Hematopoietic multipotent progenitor cell (in vitro differentiated cells): ENCODE data around the genes ANKRD13B, RAB11FIP4 and LRRC37B.

GRCh38 chr17:29565698-29566464, 956 bp downstream of the ABHD15 start:
- CAGE, long polyA plus RNA, result start-site peak on the plus strand at chr17:29566091-29566165, 29 reads; start-site peak on the minus strand at chr17:29566270-29566280, 19 reads; start-site peak on the plus strand at chr17:29566297-29566336, 137 reads

- CAGE, long polyA plus RNA, result no peak
These were observed 7.8 kb downstream of the GIT1 start for GRCh38 chr17:29581592-29582089.

GRCh38 chr17:29592626-29593799, at the start of gene ANKRD13B:
ANKRD13B (plus strand) TSS chr17:29593132.
- CAGE, long polyA plus RNA, result no peak

DNA sequence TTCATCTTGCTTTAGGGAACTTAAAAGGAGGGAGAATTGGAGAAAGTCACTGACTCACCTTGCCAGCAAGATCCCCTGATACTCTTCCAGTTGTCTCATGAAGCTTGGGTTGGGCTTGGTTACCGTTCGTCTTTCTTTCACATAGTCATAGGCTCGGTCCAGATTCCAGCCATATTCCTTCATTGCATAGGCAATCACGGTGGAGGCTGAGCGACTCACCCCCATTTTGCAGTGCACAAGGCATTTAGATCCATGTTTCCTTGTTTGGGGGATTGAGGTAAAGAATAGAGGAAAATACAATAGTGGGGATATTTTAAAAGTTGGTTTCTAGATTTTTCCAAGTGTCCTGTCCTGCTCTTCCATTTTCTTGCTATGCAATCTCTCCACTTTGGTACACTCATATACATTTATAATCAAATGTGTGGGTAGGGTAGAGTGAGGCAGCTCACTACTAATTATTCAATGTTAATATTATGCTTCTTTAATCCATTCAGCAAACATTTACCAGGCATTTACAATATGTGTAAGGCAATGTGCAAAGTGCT, 25.4 kb upstream of the CORO6 start:
- CAGE, long polyA plus RNA, result no peak

DNA sequence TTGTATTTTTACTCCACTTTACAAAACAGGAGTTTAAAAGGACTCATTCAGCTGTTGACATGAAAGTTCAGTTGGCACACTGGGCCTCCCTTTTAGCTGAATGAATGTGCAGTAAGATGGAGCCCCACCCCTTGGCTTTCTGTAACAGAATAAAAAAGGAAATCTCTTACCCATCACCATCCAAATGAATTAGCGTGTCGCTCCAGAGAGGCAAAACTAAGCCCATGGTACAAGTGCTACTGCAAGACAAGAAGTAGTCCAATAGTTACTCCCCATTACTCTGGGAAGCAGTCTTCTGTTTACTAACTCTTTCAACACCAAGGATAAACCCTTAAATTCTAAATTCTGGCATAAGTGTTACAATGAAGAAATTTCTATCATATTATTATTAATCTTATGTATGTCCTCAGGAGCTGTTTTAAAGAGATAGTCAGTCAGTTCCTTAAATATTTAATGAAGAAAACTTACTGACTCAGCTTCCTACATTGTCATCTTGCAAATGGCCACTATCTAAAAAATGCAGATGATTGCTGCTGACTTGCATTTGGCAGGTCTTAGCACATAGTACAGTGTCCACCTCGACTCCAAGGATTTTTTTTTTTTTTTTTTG, 54.9 kb upstream of the CORO6 start:
- CAGE, long polyA plus RNA, result no peak

- CAGE, long polyA plus RNA, result no peak
These were observed 73.7 kb downstream of the GOSR1 start for GRCh38 chr17:30550867-30551332.

- CAGE, long polyA plus RNA, result no peak
These were observed 123.9 kb downstream of the GOSR1 start for GRCh38 chr17:30600988-30601672.

GRCh38 chr17:30708609-30709172, 115.8 kb downstream of the CRLF3 start:
- CAGE, long polyA plus RNA, result no peak

DNA sequence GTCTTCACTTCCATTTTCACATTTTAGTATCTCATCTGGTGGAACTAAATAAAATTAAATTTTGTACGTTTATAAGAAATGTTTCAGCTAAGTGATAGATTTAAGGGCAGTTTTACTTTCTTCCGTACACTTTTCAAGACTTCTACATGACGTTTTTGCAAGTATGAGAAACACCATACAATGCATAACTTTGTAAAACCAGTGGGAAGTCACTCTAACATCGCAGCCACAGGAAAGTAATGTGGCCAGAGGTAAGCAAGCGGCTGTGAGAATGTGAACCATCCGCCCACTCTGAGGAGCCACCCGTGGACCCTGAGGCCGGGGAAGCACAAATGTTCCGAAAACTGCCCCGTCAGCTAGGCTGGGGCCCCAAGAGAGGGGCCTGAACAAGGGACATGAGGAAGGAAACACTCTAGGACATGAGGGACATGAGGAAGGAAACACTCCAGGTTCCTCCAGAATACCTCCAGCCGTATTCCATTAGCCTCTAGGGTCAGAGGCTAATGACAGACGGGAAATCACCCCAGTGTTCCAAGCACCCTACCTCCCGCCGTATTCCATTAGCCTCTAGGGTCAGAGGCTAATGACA, 400 bp downstream of the TEFM start:
- CAGE, long polyA plus RNA, result no peak

GRCh38 chr17:31310202-31310873, 3.5 kb downstream of the EVI2B start:
- CAGE, long polyA plus RNA, result no peak

DNA sequence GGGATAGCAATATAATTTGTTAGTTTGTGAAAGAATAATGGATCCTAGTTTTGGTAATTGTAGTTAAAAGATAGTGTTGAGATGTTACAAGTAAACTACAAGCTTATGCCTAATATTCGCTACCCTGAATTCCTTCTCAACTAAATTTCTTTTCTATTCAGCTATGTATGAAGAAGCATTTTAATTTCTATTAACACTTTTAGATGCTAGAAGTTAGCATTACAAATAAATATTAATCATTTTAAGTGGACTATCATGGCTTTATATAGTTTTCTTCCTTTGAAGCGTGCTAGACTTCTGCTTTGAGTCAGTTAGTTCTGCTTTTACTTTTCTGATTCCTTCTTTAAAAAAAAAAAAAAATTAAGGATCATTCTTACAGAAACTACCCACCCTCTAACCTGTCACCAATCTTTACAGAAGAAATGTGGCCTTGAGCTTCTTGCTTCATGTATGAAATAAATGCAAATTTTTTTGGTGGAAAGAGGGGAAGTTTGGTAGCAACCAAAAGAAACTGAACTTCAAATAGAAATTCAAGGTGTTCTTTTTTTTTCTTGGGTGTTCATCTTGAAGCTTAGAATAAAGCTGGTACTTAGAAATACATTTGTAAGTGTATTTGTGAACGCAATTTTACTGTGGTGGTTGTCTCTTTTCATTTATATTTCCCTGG, 2.3 kb downstream of the EVI2A start:
- CAGE, long polyA plus RNA, result no peak

- CAGE, long polyA plus RNA, result no peak
These were observed 1.2 kb downstream of the EVI2A start for GRCh38 chr17:31320339-31320538.

GRCh38 chr17:31391379-31392077, at the start of gene RAB11FIP4:
RAB11FIP4 (plus strand) TSS chr17:31391675.
- CAGE, long polyA plus RNA, result no peak

- CAGE, long polyA plus RNA, result no peak
These were observed 158.2 kb downstream of the RAB11FIP4 start for GRCh38 chr17:31549367-31550347.

DNA sequence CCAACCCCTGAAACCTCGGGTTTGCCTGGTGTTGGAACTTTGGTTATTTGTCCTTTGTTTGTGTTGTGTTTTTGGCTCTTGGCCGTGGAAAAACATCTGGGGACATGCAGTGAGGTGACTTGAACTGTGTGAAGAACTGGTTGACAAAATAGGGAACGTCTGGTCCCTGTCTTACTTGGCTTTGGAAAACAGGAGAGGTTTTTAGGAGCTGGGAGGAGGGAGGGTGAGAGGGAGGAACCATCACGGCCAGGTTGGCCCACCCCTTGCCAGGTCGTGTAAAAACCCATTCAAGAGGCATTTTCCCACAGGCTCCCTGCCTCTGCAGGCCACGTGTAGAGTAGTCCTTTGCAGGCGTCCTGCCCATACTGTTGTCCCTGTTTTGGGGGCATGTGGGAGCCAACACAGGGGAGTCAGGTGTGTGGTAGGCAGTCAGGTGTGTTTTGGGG, 169.3 kb downstream of the RAB11FIP4 start:
- CAGE, long polyA plus RNA, result no peak

DNA sequence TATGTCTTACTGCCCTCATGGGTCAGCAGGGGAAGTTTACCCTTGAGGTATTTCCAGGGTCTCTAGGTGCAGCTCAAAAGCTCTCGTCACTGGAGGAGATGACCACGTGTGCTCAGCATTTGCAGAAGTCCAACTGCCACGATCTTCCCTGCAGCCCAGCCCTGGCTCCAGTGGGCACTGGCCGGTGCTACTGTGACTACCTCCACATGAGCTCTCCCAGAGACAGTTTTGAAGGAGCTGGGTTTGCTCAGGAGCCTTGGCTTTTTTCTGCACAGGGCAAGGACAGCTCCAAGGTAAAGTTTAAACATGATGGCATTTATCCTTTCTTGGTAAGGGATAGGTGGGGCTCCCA, 186.1 kb downstream of the RAB11FIP4 start:
- CAGE, long polyA plus RNA, result no peak

DNA sequence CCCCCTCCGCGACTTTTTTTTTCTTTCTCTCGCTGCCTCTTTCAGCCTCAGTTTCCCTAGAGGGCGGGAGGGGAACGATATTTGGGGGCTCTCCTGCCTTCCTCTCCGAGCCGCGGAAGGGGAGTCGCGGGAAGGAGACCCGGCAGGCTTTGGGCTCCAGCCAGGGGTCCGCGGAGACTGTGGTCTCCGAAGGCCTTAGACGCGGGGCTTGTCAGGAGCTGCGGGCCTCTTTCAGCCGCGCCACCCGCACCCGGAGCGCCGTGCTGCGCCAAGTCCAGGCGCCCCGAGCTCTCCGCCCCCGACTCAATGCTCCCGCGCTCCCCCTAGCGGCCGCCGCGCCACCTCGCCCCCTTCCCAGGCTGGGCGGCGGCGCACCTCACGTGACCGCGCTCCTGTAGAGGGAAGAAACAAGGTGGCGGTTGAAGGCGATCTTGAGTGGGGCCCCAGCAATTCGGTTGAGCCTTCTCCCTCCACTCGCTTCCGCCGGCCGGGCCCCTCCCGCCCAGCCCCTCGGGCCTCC, at the start of gene LRRC37B:
TSS of gene LRRC37B (plus strand) at position 383 of the 520 bp plus-strand sequence.
- CAGE, long polyA plus RNA, result no peak

DNA sequence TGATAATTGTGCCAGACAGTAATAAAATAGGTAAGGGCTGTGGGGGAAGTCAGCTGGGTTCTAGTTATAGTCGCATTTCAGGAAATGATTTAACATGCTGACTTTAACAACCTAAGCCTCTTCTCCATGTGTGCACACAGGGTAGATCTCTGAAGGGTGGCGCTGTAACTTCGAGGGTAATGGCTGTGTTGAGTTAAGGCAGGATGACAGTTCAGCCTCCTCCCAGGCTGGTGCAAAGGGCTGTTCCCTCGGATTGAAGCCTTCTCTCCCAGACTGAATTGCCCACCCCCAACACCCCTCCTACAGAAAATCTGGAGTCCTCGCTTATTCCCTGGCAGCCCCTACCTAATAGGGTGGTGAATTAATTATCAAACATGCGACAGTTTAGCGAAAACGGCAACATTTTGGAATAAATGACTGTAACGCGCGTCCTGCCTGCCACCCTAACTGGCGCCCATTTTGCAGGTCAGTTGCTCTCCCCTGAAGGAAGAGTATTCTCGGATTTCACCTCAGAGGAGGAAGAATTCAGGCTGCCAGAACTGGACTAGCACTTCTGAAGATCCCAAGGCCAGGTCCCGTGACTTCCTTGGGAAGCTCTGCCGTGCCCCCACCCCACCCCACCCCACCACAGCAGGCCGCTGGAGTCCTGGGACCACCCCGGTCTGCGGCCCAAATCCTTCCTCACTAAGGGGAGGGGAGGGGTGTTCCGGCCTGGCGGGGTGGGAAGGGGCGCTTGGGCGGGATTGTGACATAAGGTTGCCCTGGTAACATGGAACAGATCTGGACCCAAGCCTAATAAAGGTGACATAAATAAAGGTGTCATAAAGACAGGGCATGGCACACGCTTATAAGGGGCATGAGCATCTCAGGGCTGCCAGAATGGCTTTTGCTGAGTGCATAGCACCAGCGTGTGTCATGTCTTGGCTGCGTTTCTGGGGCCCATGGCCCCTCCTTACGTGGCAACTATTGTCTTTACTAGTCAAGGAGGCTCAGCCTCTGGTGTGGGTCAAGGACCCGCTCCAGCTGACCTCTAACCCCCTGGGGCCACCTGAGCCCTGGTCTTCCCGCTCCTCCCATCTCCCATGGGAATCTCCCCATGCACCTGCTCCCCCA, 13.4 kb downstream of the LRRC37B start:
- CAGE, long polyA plus RNA, result no peak

GRCh38 chr17:32040047-32040852, 33.1 kb downstream of the LRRC37B start:
- CAGE, long polyA plus RNA, result no peak

GRCh38 chr17:32142833-32143532, 681 bp downstream of the RHOT1 start:
- CAGE, long polyA plus RNA, result no peak